AG09319 (cell line): ENCODE measurements around the gene PLAC8L1.

- RRBS = no CpG with 5 or more reads among the region's 6 CpGs
These were observed 173.9 kb downstream of the FGF1 start for GRCh38 chr5:142511998-142512413.

DNA sequence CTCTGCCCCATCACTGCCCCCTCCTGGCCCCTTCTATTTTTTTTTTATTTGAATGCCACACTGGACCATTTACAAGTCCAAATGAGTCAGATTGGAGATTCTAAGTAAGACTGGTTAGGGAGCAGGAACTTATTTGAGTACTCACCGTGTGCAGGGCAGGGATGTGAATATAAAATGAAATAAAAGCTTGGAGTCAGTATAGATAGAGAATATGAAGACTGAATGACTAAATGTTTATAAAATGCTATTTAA is 137.0 kb downstream of the FGF1 start:
- RRBS = no CpG with 5 or more reads among the region's 1 CpG

GRCh38 chr5:142611089-142611288 is 74.9 kb downstream of the FGF1 start:
- RRBS = no CpG with 5 or more reads among the region's 4 CpGs

- RRBS = no CpG with 5 or more reads among the region's 12 CpGs
These were observed 11.7 kb upstream of the FGF1 start for GRCh38 chr5:142697143-142698342.

DNA sequence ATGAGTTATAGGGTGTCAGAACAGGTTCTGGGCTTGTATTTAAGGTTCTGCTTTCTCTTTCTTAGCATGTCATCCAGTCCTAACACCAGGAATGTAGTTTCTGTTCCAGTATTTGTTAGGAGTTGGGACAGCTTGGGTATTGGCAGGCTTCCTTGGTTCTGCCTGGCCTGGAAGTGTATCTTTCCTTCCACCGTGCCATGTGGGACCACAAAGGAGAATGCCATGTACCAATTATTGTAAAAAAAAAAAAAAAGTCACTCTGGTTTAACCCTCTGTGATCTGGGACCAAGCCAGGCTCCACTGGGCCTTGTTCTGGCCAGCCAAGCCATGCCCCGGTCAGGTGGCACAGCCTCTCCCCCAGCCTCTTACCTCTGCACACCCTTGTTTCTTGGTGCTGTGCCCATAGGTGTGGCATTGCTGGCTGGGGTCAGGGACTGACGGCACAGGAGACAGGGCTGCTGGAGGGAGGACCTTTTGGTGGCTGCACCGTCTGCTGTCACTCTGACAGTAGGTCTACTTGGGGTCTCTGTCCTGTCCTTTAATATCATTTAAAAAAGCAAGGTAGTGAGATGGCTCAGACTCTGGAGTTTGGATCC is 47.9 kb downstream of the ARHGAP26 start:
- RRBS = no CpG with 5 or more reads among the region's 4 CpGs

DNA sequence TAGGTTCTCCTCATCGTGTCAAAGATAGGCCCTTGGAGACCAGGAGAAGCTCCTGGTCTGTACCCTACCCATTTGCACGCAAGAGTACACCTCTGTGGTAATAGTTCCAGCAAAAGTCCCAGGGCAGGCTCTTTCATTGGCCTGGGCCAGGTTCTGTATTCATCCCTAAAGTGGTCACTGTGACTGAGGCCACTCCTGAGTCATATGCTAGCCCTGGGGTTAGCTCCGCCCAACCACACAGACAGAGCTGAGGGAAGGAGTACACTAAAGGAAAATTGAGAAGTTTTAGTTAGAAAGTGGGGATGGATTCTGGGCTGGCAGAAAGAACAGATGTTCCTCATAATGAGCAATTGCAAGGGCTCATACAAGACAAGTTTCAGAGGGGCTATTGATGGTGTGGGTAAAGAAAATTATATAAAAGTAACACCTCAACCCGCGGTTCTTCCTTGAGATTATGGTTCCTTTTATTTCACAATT is 206.7 kb downstream of the ARHGAP26 start:
- RRBS = no CpG with 5 or more reads among the region's 5 CpGs

GRCh38 chr5:143031639-143032425 is 261.7 kb downstream of the ARHGAP26 start:
- RRBS = no CpG with 5 or more reads among the region's 10 CpGs

DNA sequence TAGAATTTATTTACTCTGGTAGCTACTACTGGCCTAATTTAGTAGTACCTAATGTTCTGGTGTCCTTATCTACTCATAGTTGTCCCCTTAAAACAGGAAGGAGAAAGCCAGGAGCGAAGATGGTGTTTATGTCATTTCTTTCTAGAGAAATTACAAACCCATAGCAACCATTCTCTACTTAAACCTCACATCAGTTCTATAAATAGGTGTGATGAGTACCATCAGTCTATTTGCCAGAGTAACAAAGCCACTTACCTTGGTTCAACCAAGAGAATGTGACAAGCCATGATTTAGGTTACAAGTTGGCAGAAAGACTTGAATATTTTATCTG is 286.6 kb downstream of the ARHGAP26 start:
- RRBS = no CpG with 5 or more reads among the region's 1 CpG

GRCh38 chr5:143143177-143143730 is 260.2 kb downstream of the NR3C1 start:
- RRBS = no CpG with 5 or more reads among the region's 10 CpGs

- RRBS = no CpG with 5 or more reads among the region's 3 CpGs
These were observed 253.2 kb downstream of the NR3C1 start for GRCh38 chr5:143150171-143150746.

DNA sequence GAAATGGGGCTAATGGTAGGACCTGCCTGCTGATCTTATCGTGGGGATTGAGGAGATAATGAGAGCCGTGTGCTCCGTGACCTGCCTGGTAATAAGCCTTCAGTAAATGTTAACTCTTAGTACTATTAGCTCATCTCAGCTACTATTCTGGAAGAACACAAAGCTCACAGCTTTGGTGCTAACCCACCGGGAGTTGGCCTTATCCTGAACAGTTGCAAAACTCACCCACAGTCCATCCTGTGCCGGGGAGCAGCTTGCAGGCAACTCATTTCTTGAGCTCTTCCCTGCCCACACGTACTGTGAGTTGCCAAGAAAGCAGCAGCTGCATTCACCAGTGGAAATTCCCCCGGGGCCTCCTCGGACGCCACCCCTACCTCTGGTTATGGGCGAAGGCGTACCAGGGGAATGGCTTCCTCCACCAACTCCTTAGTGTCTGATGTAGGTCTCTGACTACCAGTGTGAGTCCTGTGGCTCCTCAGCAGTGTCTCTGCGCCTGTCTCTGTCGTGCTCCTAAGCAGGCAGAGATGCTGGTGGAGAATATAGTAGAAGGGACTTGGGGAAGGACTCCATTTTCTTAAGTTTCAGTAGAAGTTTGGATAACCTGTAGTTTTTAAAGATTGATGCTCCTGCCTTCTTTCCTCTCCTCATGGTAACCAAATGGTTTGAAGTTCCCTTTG is 220.0 kb downstream of the NR3C1 start:
- RRBS = 100% methylated on average over 1 of the region's 13 CpGs

DNA sequence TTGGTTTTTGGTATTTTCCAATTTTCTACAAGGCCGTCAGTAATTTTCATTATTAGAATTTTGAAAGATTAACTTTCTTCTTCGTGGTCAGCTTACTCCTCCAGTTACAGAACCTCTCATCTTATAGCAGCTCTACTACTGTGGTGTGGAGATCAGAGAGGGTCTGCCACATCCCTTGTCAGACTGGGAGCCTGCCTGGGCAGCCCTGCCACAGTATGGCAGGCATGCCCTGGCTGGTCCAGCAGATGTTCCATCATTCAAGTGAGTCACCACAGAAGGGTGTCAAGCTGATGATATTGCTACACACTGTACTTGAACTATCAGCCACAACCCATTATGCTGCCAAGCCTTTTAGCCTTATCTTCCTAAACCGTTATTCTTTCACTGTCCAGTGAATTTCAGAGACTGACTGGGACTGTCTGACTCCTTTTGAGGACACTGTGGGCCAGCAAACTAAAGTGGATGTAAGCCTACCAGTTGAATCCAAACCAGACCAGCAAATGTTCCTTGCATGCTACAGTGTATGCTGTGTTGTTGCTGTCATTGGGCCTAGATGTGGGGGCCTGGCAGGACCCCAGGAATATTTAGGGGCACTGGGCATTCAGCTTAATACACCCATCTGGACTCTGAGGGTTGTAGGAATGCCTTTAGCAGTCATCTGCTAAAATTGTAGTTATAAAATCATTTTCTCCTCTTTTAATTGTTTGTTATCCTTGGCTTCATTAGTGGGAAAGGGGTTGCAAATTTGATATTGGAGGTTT is 202.6 kb downstream of the NR3C1 start:
- RRBS = no CpG with 5 or more reads among the region's 3 CpGs

DNA sequence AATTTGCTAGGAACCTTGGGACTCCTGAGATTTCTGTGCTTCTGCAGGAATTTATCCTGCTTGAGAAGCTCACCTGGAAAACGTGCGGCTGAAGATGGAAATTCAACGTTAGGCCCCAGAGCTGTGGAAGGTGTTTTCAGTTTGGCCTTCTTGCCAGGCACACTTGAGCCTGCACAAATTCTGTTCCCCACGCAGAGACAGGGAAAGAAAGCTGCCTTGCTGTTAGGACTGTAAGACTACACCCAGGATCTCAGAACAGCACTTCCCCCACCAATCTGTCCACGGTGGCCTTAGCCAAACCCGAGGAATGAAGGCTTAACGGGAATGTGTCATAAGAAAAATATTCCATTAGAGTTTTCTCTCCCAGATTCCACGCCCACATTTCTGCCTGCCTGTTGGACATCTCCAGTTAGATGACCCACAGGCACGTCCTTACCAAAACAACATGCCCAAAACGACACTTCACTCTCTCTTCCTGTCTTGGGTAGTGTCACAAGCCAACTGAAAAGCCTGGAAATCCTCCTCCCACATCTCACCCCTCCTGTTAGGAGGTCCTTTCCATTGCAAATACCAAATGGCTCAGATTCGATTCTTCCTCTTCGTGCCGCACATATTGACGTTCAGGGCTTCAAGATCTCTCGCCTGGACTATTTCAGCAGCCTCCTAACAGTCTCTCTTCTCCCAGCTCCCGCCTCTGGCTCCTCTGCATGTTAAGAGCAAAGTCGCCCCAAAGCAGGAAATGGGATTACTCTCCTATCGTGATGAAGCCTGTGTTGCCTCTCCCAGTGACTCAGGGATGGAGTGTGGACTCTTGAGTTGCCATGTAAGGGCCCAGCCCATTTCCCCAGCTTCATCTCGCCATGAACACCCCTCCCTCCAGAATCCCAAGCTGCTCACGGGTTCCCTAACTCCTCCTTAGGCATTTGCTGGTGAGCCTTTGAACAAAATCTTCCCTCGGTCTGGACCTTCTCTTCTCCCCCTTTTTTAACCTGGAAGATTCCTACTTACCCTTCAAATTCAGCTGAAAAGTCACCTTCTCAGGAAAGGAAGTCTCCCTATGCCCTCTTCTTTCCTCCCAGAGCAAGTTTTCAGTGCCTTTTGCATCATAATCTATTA is 159.3 kb downstream of the NR3C1 start:
- RRBS = no CpG with 5 or more reads among the region's 21 CpGs

GRCh38 chr5:143261670-143262191 is 141.8 kb downstream of the NR3C1 start:
- RRBS = no CpG with 5 or more reads among the region's 5 CpGs

GRCh38 chr5:144189524-144190487 is 19.1 kb downstream of the KCTD16 start:
- RRBS = no CpG with 5 or more reads among the region's 13 CpGs

- RRBS = no CpG with 5 or more reads among the region's 3 CpGs
These were observed 7.9 kb downstream of the SH3RF2 start for GRCh38 chr5:145944224-145944820.

- RRBS = no CpG with 5 or more reads among the region's 4 CpGs
These were observed 71.6 kb downstream of the SH3RF2 start for GRCh38 chr5:146007949-146008468.

GRCh38 chr5:146105310-146105863 is at the start of gene PLAC8L1:
Gene PLAC8L1, minus strand, starts transcription at chr5:146105577.
- RRBS = no CpG with 5 or more reads among the region's 2 CpGs

- RRBS = no CpG with 5 or more reads among the region's 4 CpGs
These were observed 26.0 kb downstream of the GPR151 start for GRCh38 chr5:146489658-146490671.

DNA sequence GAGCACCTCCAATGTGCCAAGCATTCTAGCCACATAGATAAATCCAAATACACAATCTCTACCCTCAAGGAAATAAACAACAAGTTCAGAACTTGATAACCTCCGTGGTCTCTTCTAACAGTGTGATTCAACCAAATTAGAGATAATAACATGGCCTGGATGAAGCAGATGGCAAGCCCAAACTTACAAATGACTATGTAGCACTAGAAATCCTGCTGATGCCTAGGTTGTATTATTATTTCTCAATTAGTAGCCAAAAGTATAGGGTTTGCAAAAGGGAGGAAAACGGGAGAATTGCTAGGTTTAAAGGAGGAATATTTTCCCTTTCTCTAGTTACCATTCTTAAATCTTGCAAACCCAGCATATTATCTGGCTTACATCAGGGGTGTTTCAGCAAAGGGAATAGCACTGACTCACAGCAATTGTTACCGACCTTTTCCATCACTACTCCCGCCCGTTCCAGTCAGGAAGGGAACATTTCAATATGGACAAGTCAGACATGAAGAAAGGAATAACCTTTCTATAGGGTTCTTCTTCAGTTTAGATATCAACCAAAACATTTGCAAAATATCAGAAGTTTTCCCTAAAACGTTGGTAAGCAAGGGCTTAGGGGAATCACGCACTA is 2.3 kb downstream of the DPYSL3 start:
- RRBS = no CpG with 5 or more reads among the region's 7 CpGs